Measurements from ENCODE around the gene PPIG.

GRCh38 chr2:164994957-164995211 is 39.6 kb upstream of the SLC38A11 start:
- PRO-cap: no peak

DNA sequence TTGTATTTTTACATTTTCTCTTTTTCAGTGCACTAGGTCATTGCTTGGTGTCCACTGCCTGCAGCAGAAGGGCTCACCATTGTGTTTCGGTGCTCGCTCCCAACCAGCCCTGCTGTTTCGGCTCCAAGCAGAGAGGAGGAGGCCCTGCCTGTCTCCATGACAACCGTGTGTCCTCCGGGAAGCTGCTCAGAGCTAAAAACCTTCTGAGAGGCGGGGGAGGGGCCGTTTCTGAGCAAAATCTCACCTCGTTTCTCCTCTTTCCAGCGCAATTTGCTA is 112.7 kb upstream of the SLC38A11 start:
- PRO-cap: no peak

GRCh38 chr2:165655421-165656187 is 138.4 kb downstream of the GALNT3 start:
- PRO-cap: no peak

GRCh38 chr2:165770146-165770649 is 23.8 kb downstream of the GALNT3 start:
- PRO-cap: no peak

GRCh38 chr2:165795018-165795535 is 1.0 kb upstream of the GALNT3 start:
- PRO-cap: no peak

GRCh38 chr2:165886373-165886815 is 67.2 kb downstream of the TTC21B start:
- PRO-cap: no peak

GRCh38 chr2:166090502-166090762 is 37.4 kb downstream of the SCN1A start:
- PRO-cap: no peak

- PRO-cap: no peak
These were observed 93.9 kb downstream of the B3GALT1 start for GRCh38 chr2:167386658-167387224.

DNA sequence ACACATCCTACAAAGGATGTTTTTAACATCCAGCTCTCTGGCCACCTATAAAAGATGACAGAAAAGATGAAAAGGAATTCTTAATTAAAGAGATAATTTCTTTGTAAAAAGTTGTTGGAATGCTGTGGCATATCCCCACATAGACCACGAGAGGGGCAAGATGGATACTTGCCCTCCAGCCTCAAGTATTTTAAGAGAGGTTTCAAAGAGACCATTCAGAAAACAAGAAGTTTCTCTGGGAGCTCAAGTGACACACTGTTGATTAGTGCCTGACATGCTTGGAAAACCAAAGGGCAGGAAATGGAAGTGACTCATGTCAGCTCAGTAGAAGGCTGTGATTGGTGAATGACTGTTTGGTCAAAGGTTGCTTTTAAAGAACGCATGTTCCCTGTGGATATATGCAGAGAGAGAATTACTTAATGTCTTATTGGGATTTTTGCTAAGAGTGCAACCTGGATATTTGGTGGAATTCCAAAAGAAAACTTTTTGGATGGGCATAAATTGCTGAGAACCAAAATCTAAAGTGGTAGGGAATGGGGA is 145.3 kb downstream of the B3GALT1 start:
- PRO-cap: no peak

DNA sequence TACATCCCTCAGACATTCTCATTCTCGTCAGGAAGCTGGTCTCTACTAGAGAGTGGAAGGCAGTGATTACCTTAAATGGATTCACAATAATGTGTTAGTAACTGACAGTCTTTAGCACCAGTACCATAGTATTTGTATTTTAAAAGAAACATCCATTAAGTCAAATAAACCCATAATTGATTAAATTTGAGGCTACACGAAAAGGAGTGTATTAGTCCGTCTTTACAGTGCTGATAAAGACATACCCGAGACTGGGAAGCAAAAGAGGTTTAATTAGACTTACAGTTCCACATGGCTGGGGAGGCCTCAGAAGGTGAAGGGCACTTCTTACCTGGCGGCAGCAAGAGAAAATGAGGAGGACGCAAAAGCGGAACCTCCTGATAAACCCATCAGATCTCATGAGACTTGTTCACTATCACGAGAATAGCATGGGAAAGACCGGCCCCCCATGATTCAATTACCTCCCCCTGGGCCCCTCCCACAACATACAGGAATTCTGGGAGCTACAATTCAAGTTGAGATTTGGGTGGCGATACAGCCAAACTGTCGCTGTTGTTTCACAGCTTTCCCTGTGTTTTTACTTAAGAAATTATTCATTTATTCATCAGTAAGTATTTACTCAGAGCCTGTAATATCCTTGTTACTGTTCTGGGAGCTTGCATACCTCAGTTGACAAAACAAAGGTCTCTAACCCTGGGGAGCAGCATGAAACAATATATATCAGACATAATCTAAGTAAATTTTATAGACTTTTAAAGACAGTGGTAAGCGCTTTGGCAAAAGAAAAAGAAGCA is 306.4 kb downstream of the STK39 start:
- PRO-cap: no peak

DNA sequence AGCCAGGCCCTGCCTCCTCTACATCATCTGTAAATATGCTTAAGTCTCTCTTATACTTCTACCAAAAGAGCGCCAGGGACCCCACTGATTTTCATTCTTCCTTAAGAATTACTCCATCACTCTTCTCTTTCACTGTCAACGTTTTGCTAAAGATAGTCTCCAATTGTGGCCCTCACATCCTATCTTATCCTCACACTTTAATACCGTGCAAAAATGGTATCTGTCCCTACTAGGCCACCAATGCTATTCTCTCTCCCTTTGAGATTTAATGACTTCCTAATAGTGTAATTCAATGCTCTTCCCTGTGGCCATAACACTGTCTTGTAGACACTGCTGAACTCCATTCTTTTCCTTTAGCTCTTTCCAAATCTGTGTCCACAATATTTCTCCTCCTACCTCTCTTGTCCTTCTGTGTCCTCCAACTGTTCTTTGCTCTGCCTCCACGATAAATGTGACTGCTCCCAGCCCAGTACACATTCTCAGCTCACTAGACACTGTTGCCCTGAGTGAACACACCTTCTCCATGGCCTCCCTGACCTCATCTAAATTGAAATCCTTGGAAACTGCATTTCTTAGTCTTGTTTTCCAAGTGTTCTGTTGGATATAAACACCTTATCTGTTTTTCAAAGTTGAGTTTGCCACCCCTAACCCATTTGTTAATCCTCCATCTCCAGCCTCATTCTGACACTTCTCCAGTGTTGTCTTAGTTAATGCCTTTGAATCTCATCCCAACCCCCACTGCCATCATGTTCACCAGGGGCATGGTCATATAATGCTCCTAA is 165.0 kb downstream of the STK39 start:
- PRO-cap: no peak

- PRO-cap: no peak
These were observed 126.5 kb downstream of the STK39 start for GRCh38 chr2:168120800-168121467.

DNA sequence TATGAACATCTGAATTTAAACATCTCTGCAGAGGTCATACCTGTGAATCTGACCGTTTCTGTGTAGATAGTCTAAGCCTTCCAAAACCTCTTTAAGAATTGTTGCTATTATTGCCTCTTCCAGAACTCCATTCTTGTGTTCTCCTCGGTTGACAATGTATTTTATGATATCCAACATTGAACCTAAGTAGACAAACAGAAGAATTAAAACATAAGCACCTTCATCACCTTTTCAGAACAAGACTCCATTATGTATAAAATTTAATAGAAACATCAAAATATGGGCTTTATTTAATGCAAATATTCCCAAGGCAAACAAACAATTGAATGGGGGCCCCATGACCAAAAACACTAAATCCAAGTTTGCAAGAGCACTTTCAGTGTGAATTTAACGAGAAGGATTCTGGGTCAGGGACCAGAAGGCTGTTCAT is 83.7 kb downstream of the STK39 start:
- PRO-cap: no peak

DNA sequence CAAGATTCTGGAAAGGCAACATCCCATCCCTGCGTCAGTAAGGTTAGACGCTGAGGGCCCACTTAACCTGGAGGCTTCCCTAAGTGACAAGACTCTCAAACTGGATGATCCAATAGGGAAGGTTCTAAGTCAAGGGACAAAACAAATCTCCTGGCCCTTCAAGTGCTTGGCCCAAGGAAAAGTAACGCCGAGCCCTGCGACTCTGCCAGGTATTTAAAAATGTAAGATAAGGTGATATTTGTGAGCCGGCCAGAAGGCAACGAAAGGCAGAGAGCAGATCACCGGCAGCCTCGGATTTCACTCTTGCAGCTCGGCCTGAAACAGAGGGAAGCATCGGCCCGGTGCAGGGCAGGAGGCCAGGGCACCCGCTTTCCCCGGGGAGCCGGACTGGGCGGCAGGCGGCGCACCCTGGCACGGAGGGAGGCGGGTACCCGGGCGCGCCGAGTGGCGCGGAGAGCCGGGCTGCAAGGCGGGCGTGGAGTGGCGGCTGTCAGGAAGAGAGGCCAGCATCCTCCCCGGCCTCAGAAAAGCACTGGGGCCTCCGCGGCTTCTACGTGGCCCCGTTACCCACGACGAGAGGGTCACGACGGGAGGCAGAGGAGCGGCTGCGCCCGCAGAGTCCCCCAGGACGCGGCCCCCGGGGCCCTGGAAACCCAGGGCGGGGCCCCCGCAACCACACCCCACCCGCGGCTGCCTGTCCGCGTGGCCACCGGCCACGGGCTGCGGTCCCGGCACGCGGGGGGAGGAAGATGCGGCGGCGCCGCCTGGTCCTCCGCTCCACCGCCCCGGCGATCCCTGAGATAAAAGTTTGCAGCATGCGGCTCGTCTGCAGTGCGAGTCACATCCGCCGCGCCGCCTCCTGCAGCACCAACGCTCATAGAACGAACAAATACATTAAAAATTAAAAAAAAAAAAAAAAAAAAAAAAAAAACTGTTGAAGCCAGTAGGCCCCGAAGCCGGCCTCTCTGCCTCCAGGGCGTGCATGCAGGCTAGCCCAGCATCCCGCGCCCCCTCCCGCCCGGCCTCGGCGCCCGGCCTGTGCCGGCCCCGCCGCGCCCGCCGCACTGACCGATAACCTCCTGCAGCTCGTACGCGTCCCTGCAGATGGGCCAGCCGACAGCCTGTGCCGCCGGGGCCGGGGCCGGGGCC is 862 bp downstream of the STK39 start:
- PRO-cap: bidirectional peak, plus-strand start at position 1,122 of the sequence, minus-strand start at position 797 of the sequence

GRCh38 chr2:168456825-168457321 is 801 bp downstream of the CERS6 start:
- PRO-cap: bidirectional peak, plus-strand start at chr2:168457055, minus-strand start at chr2:168456984

DNA sequence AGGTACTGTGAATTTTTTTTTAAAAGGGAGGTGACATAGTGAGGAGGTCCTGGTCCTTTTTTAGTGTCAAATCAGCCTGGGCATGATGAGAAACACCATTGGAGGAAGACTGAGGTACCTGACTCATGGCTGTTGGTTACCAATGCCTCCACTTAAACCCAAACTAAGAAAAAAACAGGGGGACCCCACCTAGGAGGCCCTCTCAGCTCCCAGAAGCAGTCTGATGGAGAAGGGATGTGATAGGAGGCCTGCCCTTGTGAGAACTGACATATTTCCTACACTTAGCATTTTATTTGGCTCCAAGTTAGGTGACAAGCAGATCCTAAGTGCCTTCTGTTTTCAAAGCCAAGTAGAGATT is 38.5 kb downstream of the DHRS9 start:
- PRO-cap: no peak

- PRO-cap: bidirectional peak, plus-strand start at chr2:169584372, minus-strand start at chr2:169584220; unidirectional peak, plus-strand start at chr2:169584708; bidirectional peak, plus-strand start at chr2:169584809, minus-strand start at chr2:169584766
These were observed at the start of gene PPIG for GRCh38 chr2:169584185-169584888. PPIG (plus strand) TSS chr2:169584351.

DNA sequence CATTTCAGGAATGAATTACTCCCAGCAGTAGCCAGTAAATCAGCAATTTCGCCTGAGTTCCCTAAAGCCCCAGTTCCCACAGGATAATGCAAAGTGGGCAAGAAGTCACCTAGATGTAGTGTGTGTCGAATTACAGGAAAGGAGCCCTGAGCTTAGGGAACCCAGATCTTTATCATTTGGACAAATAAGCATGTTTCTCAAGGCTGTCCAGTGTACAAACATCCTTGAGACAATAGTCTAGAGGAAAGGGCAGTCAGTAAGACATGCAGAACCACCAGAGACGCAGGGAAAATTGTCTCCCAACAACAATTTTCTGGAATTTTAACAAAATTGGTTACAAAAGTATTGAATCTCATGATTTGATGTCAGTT is 1.5 kb downstream of the PHOSPHO2 start:
- PRO-cap: no peak

DNA sequence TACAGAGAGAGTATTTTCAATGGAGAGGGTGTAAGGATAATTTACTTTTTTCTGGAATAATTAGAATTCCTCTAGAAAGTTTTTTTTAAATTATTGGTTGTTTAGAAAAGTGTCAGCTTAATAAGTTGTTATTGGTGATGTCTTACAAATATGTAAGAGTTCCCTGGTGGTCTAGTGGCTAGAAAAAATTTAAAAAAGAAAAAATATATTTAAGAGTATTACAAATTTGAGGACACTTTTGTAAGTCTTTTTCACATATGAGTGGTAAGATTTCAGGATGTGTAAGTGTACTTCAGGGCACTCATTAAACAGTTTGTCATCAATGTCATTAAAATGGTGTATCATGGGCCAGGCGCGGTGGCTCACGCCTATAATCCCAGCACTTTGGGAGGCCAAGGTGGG is 14.7 kb upstream of the SSB start:
- PRO-cap: unidirectional peak, plus-strand start at position 157 of the sequence

GRCh38 chr2:170817340-170817821 is 694 bp downstream of the GAD1 start:
- PRO-cap: no peak